Umbilical cord (tissue), 2 donors: ENCODE data around the genes R3HDM1 and HNMT.

- RAMPAGE, long total RNA: no peak
Measured at GRCh38 chr2:135052437-135052856, 355 bp downstream of the RAB3GAP1 start.

GRCh38 chr2:135531344-135532207 is at the start of gene R3HDM1:
TSS of gene R3HDM1 (plus strand) at chr2:135531484.
- RAMPAGE, long total RNA: start-site peak on the plus strand at chr2:135531468-135531502, 19 and 18 reads in 2 replicates

DNA sequence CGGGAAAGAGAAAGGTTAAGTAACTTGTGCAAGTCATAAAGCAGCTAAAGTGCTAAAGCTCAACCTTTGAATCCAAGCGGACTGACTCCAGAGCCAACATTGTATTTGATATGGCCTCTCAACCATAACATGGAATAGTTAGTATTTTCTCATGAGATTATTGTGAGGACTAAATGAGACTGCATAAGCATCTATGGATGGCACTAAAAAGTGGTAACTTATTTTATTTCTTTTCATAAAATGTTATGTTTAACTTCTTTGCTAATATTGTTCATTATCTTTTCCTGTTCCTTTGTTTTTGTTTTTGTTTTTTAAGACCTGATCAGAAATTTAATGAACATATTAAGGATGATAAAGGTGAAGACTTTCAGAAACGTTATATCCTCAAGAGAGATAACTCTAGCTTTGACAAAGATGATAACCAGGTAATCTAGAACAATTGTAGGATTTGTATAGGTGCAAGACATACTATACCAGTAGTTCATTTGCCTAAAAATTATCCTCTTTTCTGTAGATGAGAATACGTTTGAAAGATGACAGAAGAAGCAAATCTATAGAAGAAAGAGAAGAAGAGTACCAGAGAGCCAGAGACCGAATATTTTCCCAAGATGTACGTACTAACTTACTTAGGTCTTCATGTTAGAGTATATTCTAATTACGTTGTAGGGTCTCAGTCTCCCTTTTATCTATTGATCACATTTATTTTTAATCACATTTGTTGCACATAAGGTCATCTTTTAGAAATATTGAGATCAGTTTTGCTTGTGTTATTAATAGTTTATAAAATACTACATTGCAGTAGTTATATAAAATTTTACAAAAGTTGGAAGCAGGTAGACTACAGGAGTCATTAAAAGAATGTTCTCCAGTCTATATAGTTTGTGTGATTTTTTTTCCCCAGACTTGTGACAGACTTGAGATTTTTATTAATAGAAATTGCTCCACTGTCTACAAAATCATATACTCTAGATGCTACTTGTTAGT is 104.6 kb downstream of the R3HDM1 start:
- RAMPAGE, long total RNA: no peak

GRCh38 chr2:135762347-135762985 is 20.8 kb downstream of the UBXN4 start:
- RAMPAGE, long total RNA: no peak

GRCh38 chr2:136117863-136118009 is 213 bp downstream of the CXCR4 start:
- RAMPAGE, long total RNA: no peak

- RAMPAGE, long total RNA: no peak
Measured at GRCh38 chr2:136205561-136206067, 87.7 kb upstream of the CXCR4 start.

- RAMPAGE, long total RNA: no peak
Measured at GRCh38 chr2:136325797-136326559, 208.0 kb upstream of the CXCR4 start.

GRCh38 chr2:137963828-137964965 is at the start of gene HNMT:
TSS of gene HNMT (plus strand) at chr2:137964473.
- RAMPAGE, long total RNA: no peak

- RAMPAGE, long total RNA: no peak
Measured at GRCh38 chr2:138035755-138036135, 71.5 kb downstream of the HNMT start.

DNA sequence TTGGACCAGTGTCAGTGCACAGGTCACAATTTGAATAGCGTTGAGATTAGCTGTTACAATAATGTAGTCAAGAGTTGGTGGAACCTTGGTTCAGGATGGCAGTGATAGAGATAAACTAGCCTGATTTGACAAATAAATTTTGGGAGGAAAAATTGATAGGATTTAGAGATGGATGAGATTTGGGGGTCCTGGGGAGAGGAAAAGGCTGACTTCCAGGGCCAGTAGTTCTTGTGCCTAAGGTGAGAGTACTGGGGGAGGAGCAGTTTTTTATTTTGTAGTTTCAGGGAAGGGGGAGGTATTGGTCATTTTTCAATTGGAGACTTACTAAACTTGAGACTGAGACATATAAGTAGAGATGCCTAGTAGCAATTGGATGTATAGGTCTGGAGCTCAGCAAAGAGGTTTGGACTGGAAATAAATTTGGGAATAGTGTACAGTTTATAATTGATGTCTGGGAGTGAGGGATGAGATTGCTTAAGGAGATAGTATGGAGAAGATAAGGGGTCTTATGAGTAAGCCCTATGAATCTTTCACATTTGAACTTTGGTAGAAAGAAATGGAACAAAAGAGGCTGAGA is 4.9 kb downstream of the SPOPL start:
- RAMPAGE, long total RNA: no peak

GRCh38 chr2:142328220-142328777 is 197.5 kb upstream of the LRP1B start:
- RAMPAGE, long total RNA: no peak

DNA sequence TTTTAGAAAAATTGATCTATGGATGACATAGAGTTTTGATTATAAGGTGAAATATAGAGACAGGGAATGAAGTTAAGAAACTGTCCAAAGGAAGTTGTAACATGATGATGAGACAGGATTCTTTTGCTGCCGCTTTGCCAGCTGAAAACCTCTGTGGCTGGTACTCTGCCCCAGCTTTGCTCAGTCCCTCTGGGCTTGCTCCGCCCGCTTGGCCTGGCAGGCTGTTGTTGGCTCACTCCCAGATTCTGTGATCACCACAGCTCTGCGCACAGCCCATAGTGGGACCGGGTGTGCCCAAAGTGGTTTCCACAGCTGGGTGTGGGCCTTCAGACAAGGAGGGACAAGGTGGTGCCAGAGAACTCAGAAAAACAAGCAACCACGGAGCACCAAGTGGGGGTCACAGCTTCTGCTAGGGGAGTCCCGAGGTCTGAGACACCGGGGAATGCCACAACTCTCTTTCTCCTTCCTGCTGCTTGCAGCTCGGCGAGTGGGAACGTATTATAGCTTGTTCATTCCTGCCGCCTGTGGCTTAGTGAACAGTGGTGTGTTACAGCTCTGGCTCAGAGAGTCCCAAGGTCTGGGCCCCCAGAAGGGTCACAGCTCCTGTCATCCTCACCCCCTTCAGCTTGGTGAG is 9.2 kb upstream of the KYNU start:
- RAMPAGE, long total RNA: no peak

GRCh38 chr2:143032735-143033182 is 96.5 kb upstream of the ARHGAP15 start:
- RAMPAGE, long total RNA: no peak

- RAMPAGE, long total RNA: no peak
Measured at GRCh38 chr2:143607441-143608420, 478.5 kb downstream of the ARHGAP15 start.

GRCh38 chr2:144421576-144422385 is 89.5 kb upstream of the GTDC1 start:
- RAMPAGE, long total RNA: no peak

- RAMPAGE, long total RNA: no peak
Measured at GRCh38 chr2:144444702-144445214, 75.2 kb downstream of the ZEB2 start.

DNA sequence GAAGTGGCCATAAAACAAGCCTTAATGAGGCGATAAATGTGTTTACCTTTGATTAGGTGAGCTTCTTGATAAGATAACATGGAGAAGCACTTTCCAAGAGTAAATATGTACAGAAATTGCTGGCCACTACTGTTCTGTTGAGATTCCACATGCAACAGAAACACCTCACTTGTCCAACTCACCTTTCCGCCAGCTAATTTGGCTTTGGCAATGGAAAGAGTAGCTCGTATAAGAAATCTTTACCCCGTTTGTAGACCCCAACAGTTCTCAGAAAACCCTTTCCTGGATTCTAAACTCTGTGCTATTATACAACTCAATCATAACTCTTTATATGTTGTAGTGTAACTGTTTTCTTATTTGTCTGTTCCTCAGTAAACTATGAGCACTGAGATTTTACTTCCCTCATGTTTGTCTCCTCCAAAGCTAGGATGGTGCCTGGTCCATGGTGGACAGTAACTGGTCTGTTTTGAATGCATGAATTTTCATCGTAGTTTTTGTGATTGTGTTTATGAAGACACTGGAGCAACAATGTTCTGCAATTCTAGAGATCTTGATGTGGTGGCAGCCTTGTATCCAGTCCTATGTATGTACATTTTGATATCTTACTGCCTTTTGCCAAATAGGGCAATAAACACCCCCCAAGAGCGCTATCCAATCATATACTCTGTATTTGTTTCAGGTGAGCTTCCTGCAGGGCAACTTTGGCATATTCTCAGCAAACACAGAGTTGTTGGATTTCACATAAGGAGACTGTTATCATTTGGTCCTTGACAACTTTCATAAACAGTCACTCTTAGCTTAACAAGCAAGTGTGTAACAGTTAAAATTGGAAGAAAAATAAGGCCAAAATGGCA is 54.8 kb downstream of the ZEB2 start:
- RAMPAGE, long total RNA: no peak

DNA sequence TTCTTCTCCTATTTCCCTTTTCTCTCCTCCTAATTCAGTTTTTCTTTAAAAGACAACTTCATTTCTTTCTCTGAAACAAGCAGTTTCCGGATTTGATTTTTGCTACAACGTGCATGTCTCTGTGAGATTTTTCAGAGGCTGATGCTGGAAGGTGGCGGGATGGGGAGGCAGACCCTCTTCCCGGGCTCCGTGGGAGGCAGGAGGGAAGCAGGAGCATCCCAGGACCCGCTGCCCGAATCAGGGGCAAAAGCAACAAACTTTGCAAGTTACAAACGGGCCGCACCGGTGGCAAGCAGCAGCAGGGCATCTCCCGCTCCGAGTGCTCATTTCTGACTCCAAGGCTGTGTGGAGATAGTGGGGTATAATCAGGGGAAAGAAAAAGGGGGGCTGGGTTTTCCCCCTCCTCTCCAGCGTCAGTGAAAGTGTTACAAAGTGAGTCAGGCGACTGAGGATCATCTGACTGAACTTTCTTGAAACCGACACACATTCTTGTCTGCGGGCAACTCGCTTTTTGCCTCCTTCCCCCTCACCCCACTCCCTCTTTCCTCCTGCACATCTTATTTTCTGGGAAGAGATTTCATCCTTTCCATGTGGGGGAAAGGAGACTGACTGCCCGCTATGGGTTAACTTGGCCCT is 6.3 kb downstream of the ZEB2 start:
- RAMPAGE, long total RNA: no peak

DNA sequence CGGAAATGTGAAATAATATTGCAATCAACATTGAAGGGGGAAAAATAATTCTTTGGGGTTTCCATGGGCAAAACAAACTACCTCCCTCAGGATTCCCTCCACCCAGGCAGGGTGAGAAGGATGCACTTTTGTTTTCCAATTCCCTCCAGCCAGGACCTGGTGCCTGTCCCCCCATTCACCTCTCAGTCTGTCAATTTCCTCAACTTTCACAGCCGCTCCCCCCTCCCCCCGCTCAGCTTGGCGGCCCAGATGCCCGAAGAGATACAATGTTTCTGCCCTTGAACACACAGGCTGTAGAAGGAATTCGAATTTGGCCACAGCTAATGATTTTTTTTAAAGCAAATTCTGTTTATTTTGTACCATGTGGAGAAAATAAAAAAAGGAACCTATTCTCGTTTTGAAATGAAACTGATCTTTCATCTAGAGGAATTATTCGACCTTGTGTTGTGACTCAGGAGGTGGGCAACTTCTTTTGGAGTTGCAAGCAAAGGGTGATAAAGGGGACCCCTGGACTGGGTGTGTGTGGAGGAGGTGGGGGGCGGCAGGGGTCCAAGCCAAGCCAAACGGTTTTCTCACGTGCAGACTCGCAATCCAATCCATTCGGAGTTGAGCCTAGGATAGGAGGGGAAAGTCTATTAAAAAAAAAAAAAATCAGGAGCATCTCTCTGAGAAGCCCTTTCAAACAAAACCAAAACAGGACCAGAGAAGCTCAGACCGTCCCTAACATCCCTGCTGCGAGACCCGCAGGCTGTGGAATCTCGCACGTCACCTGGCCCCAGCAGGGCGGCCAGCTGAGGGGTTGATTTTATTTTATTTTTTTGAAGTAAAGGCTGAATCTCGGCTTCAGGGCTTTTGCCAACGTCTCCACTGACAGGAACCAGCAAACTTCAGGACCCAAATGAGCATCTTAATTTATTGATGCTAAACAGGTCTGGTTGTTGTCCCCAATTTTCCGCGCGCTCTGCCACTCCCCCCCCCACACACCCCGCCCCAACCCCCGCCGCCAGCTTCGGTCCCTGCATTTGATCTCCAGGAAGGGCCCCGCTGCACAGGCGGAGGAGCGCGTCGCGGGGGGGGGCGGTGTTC is 3.6 kb upstream of the ZEB2 start:
- RAMPAGE, long total RNA: no peak

- RAMPAGE, long total RNA: no peak
Measured at GRCh38 chr2:144582542-144583445, 62.9 kb upstream of the ZEB2 start.